Thyroid gland (tissue), 7 donors: ENCODE measurements around the gene LNP1.

- PRO-cap, 2 experiments, result peak in 1 of 2 experiments; most common plus-strand start chr3:99875703 (in 1); most common minus-strand start chr3:99875708 (in 1)
- RAMPAGE, long total RNA, 5 experiments, result no peak in any of the 5 experiments
Measured at GRCh38 chr3:99875544-99875939, 57.9 kb downstream of the CMSS1 start.

GRCh38 chr3:100401310-100401661 lies at the start of gene LNP1:
Gene LNP1, plus strand, starts transcription at chr3:100401539.
- PRO-cap, 2 experiments, result peak in 2 of 2 experiments; most common plus-strand start chr3:100401539 (in 2); most common minus-strand start chr3:100401439 (in 1)
- RAMPAGE, long total RNA, 5 experiments, result no peak in any of the 5 experiments

DNA sequence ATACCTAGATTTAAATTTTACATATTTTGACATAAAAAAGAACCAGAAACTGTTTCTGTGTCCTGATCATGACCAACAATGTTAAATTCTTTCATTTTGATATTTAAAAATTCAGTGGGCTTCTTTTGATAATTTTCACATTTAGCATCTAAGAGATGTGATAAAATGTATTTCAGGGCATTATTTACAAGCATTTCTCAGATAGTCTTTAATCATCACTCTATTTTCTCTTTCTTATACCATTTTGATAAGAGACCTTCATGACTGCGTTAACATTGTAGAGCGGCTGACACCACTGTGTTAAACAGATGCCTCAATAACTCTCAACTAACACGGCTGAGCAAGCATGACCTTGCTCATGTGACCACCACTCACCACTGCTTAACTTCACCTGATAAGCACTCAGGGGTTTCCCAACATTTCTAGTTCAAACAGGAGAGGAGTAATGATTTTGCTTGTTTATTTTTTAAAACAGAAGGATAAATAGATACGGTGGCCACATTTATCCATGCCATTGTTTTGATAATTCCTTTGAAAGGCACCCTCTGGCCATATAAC lies 37.8 kb upstream of the TMEM45A start:
- PRO-cap, 2 experiments, result peak in 1 of 2 experiments; most common minus-strand start position 299 of the sequence (in 1)
- RAMPAGE, long total RNA, 5 experiments, result no peak in any of the 5 experiments

DNA sequence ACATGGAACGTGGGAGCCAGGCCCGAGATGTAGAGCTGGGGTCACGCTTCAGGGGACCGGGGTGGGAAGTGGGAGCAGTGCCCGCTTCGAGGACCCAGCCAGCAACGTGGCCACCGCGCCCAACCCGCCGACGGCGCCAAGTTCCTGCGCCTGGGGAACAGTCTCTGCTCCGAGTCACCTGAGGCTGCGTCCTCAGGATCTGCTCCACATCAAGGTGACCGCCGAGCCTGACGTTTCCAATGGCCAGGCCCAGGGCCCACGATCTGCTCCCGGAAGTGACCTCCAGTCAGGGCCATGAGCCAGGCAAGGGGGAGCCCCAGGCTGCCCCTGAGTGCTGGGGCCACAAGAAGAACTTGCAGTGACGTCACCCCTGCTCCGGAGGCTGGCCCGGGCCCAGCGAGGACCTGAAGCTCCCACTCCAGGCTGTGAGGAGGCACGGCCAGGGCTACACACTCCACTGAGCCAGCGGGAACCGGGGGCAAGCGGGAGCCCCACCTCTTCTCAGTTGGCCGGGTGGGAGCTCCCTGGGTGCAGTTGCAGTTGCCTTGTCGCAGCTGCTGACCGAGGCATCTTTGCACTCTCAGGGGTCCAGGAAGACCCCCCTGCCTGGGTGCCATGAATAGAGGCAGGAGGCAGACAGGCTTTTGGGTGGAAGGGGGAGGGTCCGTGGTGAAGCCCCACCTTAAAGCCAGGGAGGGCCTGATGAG lies 26.8 kb upstream of the TFG start:
- PRO-cap, 2 experiments, result peak in 1 of 2 experiments; most common plus-strand start position 508 of the sequence (in 1); most common minus-strand start position 260 of the sequence (in 1)
- RAMPAGE, long total RNA, 5 experiments, result start-site peak on the minus strand in 1 of 5 experiments, centred at position 254 of the sequence, 9 reads per replicate

DNA sequence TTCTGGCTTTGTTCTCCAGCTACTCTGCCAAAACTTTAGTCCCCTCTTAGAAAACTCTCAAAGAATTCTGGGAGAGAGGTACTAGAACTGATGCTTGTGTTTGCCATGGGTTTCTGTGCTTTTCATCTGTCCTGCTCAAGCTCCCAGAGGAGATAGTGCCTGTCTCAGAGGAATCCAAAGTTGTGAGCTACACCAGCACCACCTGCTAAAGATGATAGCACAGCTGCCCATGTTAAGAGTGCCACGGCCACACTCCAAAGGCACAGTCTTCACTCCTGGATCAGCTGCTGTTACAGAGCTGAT lies 150.0 kb downstream of the IMPG2 start:
- PRO-cap, 2 experiments, result peak in 1 of 2 experiments; most common plus-strand start position 118 of the sequence (in 1)
- RAMPAGE, long total RNA, 5 experiments, result no peak in any of the 5 experiments

- PRO-cap, 2 experiments, result no peak in any of the 2 experiments
- RAMPAGE, long total RNA, 5 experiments, result start-site peak on the minus strand in 3 of 5 experiments, at chr3:101576983-101576991 at its widest, 96 to 219 reads per replicate
Measured at GRCh38 chr3:101576510-101577272, 2.7 kb downstream of the PCNP start.

DNA sequence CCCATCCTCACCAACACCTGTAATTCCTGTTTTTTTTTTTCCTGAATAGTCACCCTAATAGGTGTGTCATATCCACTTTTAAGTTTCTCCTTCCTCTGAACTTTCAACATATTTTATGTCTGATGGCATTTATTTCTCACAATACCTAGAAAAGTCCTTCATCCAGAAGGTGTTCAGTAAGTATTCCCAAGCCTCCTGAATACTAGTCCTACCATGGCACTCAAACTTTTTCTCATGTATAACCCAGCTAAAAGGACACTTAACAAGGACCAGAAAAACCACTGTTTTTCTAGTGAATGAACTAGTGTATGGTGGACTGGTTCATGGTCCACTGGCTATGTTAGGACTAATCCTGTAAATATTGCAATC lies 1.4 kb downstream of the RPL24 start:
- PRO-cap, 2 experiments, result peak in 1 of 2 experiments; most common plus-strand start position 141 of the sequence (in 1)
- RAMPAGE, long total RNA, 5 experiments, result no peak in any of the 5 experiments

DNA sequence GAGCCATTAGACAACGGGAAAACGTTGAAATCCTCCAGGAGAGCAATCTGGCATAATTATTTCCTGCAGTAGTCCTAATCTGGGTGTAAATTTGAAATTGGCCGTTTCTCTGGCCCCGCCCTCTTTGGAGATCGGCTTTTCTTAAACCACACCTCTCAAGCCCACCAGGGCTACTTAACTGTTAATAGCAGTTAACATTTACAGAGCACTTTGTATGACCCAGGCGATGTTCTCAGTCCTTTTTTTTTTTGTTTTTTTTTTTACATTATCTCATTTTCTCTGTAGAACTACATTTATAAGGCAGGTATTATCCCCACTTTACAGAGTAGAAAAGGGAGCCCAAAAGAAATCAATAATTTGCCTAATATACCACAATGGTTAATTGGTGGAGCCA lies 1.2 kb downstream of the CEP97 start:
- PRO-cap, 2 experiments, result no peak in any of the 2 experiments
- RAMPAGE, long total RNA, 5 experiments, result no peak in any of the 5 experiments

GRCh38 chr3:101780573-101781102 lies 1.6 kb downstream of the NXPE3 start:
- PRO-cap, 2 experiments, result no peak in any of the 2 experiments
- RAMPAGE, long total RNA, 5 experiments, result no peak in any of the 5 experiments

DNA sequence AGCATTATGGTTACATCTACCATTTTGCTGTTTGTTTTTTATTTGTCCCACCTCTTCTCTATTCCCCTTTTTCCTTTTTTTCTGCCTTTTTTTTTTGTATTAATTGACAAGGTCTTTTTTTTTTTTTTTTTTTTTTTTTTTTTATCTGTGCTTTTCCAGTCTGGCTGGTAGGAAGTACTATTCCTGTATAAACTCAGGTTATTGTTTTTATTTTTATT lies 14.4 kb downstream of the NXPE3 start:
- PRO-cap, 2 experiments, result no peak in any of the 2 experiments
- RAMPAGE, long total RNA, 5 experiments, result no peak in any of the 5 experiments

DNA sequence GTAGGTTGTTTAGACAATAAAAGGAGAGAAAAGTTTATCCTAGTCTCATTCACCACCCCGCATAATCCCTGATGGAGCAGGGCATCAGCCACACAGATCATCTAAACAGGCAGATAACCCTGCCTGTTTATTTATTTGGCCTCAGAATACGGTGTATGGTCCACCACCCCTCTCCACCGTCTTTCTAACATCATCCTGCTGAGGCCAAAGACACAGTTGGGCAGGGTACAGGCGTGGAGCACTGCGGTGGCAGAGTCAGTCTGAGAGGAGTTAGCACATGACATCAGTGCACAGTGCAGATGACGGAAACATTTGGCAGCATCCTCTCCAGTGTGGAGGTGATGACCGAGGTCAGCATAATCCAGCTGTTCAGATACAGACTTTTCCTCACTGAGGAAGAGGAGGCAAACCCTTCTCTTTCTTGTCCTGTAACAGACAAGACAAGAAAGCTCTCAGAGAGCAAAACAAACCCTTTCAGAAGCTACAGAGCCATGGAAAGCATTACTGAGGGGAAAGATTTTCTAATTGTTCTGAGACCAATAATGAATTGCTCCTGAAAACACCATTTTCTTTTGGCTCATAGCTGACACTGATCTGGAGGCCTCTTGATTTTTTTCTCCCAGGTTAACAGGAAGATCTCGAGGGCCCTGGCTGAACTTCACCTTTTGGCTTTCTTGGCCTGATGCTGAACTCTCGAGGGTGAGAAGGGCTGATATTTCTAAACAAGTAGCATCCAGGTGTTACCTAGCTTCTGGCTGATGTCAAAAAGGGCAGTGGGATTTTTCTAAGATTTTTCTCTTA lies 20.1 kb upstream of the NFKBIZ start:
- PRO-cap, 2 experiments, result peak in 1 of 2 experiments; most common minus-strand start position 186 of the sequence (in 1)
- RAMPAGE, long total RNA, 5 experiments, result no peak in any of the 5 experiments

DNA sequence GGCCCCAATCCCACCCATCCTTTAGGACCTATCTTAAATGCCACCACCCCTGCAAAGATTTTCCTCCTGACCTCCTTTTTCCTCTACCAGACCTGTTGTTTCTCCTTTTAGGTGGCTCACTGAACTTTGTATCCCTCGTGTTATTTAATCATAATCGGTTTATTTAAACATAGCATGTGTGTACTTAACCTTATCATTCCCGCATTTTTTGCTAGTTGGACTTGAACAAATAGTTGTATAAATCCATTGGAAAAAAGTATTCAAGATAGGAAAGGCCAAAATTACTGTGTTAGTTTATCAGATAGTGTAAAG lies 978 bp upstream of the NFKBIZ start:
- PRO-cap, 2 experiments, result no peak in any of the 2 experiments
- RAMPAGE, long total RNA, 5 experiments, result no peak in any of the 5 experiments

DNA sequence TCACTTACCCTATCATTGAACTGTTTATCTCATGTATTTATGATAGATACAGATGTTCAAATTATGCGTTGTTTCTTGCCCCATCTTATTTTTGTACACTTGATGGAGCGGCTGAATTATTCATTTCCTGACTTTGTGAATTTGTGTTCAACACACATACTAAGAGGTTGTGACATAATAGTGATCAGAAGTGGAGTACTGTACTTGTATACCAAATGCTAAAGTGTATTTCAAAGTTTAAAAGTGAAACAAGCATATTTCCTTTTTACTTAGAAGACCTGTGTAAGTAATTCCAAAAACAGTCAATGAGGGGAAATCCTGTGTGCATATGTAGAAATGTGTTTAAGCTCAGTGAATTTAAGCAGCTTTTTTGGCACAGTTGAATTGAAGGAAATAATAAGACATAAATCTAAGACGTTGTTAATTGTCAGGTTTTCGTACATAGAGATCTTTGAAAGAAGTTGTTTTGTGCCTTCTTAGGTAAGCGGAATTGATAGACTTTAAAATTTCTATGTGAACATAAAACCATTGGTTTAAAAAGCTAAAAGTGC lies 1.8 kb downstream of the NFKBIZ start:
- PRO-cap, 2 experiments, result no peak in any of the 2 experiments
- RAMPAGE, long total RNA, 5 experiments, result no peak in any of the 5 experiments

DNA sequence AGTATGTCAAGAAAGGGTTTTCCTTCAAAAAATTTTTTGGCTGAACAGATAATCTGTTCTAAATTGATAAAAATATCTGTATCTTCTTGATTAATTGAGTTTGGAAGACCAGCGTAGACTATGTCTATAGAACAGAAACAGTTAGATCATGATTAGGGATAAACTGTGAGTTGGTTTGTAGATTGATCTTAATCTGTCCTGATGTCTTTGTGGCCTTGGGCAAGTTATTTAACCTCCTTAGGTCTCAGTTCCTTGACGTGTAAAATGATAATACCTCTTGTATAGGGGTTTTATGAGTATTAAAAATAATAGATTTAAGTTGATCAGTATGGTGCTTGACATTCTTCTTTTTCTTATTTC lies 4.7 kb downstream of the NFKBIZ start:
- PRO-cap, 2 experiments, result no peak in any of the 2 experiments
- RAMPAGE, long total RNA, 5 experiments, result no peak in any of the 5 experiments

DNA sequence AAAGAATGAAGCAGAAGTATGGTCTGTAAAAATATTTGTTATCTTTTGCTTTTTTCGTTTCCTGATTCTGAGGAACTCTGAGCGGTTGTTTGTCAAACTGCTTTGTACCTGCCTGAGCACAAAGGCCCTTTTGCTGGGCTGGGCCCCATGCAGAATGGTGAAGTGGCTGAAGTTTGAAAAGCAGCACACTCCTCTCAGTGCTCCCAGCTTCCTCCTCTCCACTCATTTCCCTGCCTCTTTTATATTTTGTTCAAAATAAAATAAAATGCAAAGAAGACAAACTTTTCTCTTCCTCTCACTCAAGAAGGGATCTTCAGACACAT lies 229.6 kb downstream of the NFKBIZ start:
- PRO-cap, 2 experiments, result no peak in any of the 2 experiments
- RAMPAGE, long total RNA, 5 experiments, result no peak in any of the 5 experiments

DNA sequence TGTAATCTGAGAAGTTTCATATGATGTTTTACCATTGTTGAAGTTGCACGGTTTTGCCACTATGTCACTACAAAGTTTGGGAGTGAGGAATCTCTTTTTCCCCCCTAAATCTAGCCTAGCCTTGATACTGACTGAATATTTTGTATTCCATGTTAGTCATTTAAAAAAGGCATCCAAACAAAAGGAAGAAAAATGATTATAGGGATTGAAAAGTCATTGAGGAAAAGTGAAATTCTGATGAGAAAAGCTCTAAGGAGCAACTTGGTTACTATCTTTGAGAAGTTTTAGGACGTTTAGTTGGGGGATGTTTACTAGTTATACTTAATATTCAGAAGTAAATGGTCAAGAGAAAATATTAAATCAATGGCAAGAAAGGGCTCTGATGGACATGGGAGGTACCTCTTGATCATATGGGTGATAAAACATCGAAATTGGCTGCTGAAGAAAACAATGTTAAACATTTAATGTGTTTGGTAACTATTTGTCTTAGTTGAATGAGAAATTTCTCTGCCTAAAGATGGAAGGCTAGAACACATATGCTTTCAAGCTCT lies 152.3 kb downstream of the ZPLD1 start:
- PRO-cap, 2 experiments, result no peak in any of the 2 experiments
- RAMPAGE, long total RNA, 5 experiments, result no peak in any of the 5 experiments

DNA sequence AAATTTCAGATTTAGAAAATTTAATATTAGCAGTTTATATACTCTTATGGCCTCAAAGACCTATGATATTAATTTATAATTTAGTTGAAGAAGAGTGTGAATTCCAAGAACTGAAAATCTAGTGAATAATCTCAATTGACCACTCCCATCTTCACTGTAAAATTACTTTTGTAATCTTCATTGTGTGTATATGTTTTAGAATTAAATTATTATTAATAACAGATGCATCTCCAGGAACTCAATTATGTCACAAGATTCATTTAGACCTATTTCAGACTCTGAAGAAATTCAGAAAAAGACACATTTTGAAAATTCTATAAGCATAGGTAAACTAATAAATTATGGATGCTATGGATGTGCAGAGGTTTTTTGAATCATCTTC lies 860.6 kb downstream of the ZPLD1 start:
- PRO-cap, 2 experiments, result no peak in any of the 2 experiments
- RAMPAGE, long total RNA, 5 experiments, result no peak in any of the 5 experiments

GRCh38 chr3:104126910-104127441 lies 1239.7 kb upstream of the ALCAM start:
- PRO-cap, 2 experiments, result no peak in any of the 2 experiments
- RAMPAGE, long total RNA, 5 experiments, result no peak in any of the 5 experiments

DNA sequence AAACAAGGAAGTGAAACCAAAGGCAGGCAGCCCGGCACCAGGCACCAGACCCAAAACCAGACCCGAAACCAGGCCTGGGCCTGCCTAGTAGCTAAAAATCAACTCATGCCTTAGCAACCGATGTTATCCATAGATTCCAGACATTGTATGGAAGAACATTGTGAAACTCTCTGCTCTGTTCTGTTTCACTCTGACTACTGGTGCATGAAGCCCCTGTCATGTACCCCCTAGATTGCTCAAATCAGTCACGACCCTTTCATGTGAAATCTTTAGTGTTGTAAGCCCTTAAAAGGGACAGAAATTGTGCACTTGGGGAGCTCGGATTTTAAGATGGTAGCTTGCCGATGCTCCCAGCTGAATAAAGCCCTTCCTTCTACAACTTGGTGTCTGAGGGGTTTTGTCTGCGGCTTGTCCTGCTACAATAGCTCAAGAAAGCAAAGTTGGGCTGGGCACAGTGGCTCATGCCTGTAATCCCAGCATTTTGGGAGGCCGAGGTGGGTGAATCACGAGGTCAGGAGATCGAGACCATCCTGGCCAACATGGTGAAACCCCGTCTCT lies 844.6 kb upstream of the ALCAM start:
- PRO-cap, 2 experiments, result no peak in any of the 2 experiments
- RAMPAGE, long total RNA, 5 experiments, result no peak in any of the 5 experiments

DNA sequence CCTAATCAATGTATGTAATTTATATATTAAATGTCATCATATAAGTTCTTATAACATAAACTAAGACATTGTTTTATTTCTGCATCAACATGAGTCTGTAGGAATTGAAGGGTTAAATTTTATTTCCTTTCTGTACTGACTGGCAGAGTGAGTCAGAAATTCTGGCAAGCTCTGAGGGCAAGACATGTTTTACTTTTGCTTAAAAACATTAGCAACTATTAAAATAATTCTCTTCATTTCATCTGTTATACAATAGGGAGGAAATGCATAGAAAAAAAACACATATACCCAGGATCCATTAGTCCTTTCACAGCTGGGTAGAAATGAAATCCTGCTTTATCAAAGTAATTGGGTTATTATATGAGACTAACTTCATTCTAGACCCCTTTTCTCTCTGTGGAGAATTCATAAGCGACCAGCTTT lies 171.4 kb upstream of the ALCAM start:
- PRO-cap, 2 experiments, result no peak in any of the 2 experiments
- RAMPAGE, long total RNA, 5 experiments, result no peak in any of the 5 experiments